ENCODE data around the gene LACTB.

- PRO-cap = no peak
- RAMPAGE, long total RNA = no peak
Observed at GRCh38 chr15:63011141-63011838, 31.3 kb upstream of the TPM1 start.

DNA sequence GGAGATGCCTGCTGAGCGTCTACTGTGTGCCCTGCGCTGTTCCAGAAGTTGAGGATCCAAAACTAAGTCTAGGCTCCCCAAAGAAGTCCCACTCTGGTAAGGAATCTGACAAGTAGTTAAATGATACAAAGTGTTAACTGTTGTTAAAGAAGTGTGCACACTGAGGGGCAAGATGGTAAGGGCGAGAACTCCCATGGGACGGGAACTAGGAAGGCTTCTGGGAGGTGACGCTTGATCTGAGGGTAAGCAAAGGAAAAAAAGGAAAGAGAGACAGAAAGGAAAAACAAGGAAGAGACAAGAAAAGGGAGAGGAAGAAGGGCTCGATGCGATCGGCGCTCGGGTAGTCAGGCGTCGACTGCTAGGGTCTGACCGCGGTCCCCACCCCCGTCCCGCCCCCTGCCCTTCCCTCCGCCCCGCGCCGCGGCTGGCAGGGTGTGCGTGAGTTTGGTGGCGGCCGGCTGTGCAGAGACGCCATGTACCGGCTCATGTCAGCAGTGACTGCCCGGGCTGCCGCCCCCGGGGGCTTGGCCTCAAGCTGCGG lies at the start of gene LACTB:
Gene LACTB (plus strand): TSS at position 463 of the 541 bp plus-strand sequence.
- PRO-cap = bidirectional peak, plus-strand start at position 430 of the sequence, minus-strand start at position 360 of the sequence
- RAMPAGE, long total RNA = no peak

DNA sequence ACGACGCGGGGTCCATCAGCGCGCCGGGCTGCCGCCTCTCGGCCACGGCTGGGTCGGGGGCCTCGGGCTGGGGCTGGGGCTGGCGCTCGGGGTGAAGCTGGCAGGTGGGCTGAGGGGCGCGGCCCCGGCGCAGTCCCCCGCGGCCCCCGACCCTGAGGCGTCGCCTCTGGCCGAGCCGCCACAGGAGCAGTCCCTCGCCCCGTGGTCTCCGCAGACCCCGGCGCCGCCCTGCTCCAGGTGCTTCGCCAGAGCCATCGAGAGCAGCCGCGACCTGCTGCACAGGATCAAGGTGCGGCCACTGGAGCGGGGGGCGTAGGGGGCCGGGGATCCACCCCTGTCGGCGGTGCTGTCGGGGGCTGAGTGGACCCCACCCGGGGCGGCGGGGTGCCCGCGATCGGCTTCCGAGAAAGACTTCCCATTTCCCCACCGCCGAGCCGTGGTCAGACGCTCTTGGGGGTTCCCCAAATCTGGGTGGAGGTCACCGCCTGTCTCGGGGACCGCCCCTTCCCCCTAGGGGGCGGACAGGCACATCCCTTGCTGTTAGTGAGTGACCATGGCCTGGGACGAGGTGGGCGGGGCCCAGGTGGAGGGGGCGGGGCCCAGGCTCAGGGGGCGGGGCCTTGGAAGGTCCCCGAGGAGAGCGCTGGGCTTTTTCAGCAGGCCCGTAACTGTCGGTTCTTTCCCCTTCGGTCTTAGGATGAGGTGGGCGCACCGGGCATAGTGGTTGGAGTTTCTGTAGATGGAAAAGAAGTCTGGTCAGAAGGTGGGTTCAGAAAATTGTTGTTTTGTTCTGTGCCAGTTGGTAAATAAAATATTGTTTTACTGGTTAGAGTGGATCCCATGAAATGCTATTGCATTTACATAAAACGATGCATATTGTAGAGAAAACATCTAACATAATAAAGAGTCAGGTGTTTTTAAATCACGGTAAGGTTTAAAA lies 549 bp downstream of the LACTB start:
- PRO-cap = bidirectional peak, plus-strand start at position 620 of the sequence, minus-strand start at position 469 of the sequence
- RAMPAGE, long total RNA = no peak

GRCh38 chr15:63201057-63201728 lies 11.8 kb downstream of the RAB8B start:
- PRO-cap = no peak
- RAMPAGE, long total RNA = start-site peak on the plus strand at chr15:63201282-63201392, 9 reads

DNA sequence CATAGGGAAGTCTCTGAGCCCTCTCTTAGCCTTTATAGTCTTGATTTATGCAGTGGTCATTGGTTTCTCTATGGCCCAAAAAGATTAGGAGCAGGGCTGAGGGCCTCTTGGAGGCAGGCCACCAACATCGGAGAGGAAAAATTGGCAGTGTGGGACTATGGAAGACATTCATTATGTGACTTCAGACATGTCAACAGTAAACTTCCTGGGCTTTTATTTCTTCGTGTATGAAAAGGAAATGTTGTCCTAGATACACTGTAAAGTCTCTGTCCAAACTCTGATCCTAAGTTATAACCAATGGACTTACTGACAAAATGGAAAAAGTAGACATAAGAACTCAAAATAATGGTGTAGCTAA lies 13.5 kb downstream of the RAB8B start:
- PRO-cap = no peak
- RAMPAGE, long total RNA = no peak

DNA sequence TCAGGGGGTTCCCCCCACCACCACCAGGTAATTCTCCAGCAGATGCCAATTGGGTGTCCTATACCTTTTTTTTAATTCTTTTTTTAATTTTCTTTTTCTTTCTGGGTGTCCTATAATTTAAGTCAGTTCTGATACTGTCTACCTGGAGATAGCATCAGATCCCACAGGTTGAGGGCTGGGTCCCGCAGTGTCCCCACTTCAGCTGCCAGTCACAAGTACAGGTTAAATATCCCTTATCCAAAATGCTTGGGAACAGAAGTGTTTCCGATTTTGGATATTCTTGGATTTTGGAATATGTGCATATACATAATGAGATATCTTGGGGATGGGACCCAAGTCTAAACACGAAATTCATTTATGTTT lies 32.0 kb upstream of the APH1B start:
- PRO-cap = no peak
- RAMPAGE, long total RNA = no peak

- PRO-cap = no peak
- RAMPAGE, long total RNA = no peak
Observed at GRCh38 chr15:63246890-63247577, 30.4 kb upstream of the APH1B start.

DNA sequence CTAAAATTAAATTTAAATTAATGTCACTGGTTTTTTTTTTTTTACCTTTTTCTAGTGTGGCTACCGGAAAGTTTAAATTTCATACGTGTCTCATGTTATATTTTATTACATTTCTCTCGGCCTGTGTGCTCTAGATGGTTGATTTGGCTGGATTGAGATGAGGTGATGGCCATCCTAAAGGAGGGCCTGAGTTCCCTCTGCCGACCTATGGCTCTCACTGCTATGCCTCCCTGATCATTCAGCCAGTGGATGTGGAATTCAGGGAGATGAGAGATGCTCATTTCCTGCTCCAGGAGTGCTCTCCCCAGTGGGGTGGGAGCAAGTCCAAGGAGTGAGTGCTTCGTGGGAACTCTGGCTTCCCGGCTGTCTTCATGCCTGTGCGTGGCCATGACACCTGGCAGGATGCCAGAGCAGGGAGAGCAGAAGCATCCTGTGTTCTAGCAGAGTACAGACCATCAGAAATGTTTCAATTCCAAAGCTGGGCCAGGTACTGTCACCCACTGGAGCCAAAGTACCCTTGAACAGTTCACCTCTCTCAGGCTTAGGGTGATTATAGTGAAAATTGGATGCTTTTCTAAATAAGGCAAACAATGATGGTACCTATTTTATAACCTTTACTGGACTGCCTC lies 45.1 kb downstream of the APH1B start:
- PRO-cap = no peak
- RAMPAGE, long total RNA = no peak

- PRO-cap = bidirectional peak, plus-strand start at chr15:63371767, minus-strand start at chr15:63371639
- RAMPAGE, long total RNA = no peak
Observed at GRCh38 chr15:63371509-63372091, 10.0 kb downstream of the CA12 start.

DNA sequence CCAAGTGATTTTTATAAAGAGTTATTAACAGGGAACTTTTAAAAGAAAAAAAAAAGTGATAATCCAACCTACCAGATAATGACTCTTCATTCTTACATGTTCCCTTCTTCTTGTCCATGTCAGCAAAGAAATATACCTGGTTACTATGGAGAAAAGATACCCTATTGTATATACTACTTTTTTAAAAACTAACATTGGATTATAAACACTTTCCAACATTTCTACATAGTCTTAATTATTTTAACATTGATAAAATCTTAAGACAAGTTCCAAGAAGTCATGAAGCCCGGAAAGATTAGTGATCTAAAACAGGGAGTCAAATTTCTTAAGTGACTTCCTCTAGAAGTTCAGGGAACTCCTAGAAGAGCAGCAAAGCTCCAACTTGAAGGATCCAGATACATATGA lies 9.8 kb upstream of the CA12 start:
- PRO-cap = no peak
- RAMPAGE, long total RNA = no peak

DNA sequence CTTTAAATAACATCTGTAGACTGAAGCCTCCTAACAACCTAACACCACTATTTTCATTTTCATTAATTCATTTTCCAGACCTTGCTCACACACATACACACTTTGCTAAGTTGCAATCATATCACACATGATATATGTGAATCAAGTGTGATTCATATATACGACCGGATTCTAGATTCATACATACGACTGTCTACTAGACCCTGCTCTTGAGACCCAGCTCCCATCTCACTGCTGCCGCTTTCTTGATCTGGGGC lies 51.3 kb upstream of the CA12 start:
- PRO-cap = no peak
- RAMPAGE, long total RNA = no peak

DNA sequence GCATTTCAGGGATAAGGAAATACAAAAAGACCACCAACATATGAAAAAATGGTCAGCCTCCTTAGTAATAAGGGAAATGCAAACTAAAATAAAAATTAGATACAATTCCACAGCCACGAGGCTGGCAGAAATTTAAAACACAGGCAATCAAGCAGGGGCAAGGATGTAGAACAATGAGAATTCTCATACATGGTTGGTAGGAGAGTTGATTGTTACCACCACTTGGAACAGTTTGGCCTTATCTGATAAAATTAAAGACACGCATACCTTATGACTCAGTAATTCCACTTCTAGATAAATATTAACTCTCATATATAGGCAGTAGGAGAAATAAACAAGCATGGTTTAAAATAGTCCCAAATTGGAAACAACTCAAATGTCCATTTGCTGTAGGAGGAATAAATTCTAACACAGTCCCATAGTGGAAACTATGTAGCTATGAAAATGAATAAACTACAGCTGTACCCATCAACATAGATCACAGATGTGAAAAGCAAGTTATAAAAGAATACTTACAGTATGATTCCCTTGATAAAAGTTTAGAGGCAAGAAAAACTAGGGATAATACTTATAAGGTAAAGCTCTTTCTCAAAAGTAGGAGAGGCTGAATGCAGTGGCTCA lies 42.3 kb upstream of the USP3 start:
- PRO-cap = no peak
- RAMPAGE, long total RNA = no peak

DNA sequence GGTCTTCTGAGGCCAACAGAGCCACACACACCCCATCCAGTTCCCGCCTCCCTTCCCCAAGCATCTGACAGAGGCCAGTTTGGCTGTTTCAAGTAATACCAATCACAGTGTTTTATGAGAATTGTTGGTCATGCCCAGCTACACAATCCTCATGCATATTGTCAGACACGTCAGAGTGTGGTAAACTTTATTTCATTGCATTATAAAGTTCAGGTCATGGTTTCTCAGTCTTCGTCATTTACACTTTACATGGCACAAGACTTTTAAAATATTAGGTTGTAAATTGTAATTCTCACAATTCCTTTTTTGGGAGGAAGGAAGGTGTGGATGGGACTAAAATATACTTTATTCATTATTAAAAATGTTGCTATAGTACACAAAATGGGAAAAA lies 15.7 kb upstream of the USP3 start:
- PRO-cap = no peak
- RAMPAGE, long total RNA = no peak

DNA sequence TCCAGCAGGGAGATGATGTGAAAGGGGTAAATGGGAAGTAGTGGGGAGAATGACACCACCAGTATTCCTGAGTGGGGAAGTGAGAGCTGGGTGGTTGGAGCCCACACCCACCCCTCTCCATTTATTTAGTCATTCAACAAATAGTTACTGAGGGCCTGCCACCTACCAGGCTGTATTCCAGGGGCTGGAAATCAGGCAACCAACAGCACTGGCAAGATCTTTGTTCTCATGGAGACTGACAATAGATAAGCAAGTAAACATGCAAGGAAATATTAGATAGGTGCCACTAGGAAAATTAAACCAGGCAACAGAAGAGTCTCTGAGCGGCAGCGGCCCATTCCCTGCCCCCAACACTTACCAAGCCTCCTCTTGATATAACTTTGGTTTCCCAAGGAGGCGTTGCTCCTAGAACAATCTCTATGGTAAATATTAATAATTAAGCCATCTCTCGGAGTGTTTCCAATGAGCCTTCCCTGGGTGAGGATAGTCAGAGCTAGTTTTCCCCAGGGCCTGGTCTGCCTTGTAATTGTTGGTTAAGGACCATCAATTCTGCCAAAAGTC lies 3.6 kb upstream of the USP3 start:
- PRO-cap = no peak
- RAMPAGE, long total RNA = no peak

DNA sequence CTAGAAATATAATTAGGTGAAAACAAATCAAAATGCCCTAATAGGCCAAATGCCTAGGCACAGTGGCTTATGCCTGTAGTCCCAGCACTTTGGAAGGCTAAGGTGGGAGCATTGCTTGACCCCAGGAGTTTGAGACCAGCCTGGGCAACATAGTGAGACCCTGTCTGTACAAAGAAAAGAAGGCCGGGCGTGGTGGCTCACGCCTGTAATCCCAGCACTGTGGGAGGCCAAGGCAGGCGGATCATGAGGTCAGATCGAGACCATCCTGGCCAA lies 20.0 kb upstream of the FBXL22 start:
- PRO-cap = no peak
- RAMPAGE, long total RNA = no peak

GRCh38 chr15:63599197-63599896 lies 2.2 kb downstream of the FBXL22 start:
- PRO-cap = unidirectional peak, plus-strand start at chr15:63599781
- RAMPAGE, long total RNA = no peak

- PRO-cap = no peak
- RAMPAGE, long total RNA = no peak
Observed at GRCh38 chr15:63601856-63602291, 4.7 kb downstream of the FBXL22 start.

GRCh38 chr15:63858837-63859455 lies 25.2 kb upstream of the HERC1 start:
- PRO-cap = no peak
- RAMPAGE, long total RNA = no peak

- PRO-cap = no peak
- RAMPAGE, long total RNA = start-site peak on the minus strand at chr15:63939861-63940033, 11 reads
Observed at GRCh38 chr15:63939190-63940193, 105.7 kb upstream of the HERC1 start.

- PRO-cap = no peak
- RAMPAGE, long total RNA = start-site peak on the minus strand at chr15:63970136-63970257, 17 reads; start-site peak on the minus strand at chr15:63970403-63970499, 14 reads
Observed at GRCh38 chr15:63969874-63970604, 76.2 kb downstream of the DAPK2 start.